Glomerular endothelial cell (primary cell): ENCODE measurements around a stretch of chr7.

GRCh38 chr7:159192710-159192994 is 48.0 kb upstream of the VIPR2 start:
- RAMPAGE, long total RNA: no peak